Bronchial lymph node (tissue), 1 donor: ENCODE data around the genes SESTD1, CWC22, PPP1R1C and PDE1A.

DNA sequence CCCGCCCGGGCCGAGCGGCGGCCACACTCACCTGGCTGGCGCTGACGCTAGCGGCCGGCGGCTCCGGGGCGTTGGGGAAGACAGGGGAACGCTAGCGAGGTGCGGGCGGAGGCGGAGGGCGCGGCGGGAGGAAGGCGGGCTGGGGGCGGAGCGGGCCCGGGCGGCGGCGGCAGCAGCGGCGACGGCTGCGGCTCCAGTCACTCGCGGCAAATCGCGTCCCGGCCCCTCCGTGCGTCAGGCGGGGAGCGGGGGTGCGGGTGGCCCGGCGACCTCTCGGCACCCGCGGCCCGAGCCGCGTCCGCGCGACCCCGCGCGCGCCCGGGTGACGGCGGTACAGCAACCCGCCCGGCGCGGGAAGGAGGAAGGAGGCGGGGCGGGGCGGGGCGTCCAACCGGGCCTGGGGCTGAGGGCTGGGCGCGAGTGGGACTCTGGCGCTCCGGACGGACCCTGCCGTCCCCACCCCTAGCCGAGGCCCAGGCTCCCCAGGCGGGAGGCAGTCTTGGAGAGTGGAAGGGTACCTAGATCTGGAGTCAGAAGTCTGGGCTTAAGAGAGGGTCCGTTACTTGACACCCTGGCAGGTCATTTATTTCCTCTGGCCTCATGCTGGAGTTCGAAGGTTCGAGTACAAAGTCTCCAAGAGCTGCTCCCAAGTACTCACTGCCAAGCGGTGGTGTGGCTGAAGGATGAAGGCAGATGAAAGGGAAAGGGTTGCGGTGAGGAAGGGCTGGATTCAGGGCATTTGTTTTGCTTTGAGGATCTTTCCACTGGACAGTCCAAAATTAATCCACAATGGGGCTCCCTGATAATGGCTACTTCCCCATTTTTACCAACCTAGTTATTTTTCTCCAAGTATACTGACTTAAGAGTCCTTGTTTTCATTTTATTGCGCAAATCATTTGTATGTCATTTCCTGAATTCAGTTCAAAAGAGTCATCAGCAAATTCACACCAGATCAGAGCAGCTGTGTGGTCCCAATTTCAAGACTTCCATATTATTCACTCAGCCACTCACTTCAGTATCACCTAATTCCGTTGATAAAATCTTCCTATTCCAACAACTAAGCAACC is at the start of gene SESTD1:
Gene SESTD1 (minus strand): TSS at position 365 of the 1,067 bp plus-strand sequence.
- PRO-cap = bidirectional peak, plus-strand start at position 390 of the sequence, minus-strand start at position 300 of the sequence; bidirectional peak, plus-strand start at position 950 of the sequence, minus-strand start at position 833 of the sequence

- PRO-cap = no peak
Observed at GRCh38 chr2:179273250-179273968, 8.8 kb upstream of the SESTD1 start.

DNA sequence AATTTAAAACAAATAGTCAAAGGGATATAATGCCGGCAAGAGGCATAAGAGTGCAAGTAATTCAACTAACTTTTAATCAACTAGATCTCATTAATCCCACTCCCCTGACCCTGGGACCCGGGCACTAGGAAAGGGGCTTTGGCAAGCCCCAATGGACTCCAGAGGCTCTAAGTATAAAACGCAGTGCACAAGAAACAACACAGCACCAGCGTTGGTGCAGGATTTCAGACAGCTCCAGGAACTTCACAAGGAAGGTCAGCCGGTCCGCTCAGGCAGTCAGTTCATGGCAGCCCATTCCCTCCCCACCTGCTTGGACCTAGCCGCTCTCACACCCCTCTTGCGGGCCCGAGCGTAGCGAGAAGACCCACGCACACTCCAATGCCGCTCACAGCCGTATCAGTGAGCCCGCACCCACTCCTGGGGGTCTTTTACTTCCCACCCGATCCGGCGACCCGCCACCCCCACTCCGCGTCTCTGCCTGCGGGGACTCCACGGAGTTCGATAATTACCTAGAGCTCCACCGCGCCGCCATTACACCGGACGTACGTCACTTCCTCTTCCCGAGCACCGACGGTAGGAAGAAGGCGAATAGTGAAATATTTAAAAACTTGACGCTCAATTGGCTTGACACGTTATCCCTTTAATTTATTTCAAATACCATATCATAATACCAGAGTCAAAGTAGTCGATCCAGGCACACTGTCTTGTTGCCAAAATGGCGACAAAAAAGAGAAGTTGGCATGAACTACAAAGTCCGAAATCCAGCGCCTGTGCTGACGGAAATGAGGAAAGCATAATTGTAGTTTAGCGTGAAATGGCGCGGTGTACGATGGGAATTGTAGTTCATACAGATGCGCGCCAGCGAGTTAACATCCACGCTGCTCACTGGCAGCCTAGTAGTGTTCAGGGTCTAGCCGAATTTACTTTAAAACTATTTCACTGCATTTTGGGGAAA is at the start of gene CWC22:
Gene CWC22 (minus strand): TSS at position 737 of the 955 bp plus-strand sequence.
- PRO-cap = unidirectional peak, minus-strand start at position 503 of the sequence; bidirectional peak, plus-strand start at position 839 of the sequence, minus-strand start at position 533 of the sequence

GRCh38 chr2:180590876-180591360 is 389.5 kb upstream of the UBE2E3 start:
- PRO-cap = no peak

DNA sequence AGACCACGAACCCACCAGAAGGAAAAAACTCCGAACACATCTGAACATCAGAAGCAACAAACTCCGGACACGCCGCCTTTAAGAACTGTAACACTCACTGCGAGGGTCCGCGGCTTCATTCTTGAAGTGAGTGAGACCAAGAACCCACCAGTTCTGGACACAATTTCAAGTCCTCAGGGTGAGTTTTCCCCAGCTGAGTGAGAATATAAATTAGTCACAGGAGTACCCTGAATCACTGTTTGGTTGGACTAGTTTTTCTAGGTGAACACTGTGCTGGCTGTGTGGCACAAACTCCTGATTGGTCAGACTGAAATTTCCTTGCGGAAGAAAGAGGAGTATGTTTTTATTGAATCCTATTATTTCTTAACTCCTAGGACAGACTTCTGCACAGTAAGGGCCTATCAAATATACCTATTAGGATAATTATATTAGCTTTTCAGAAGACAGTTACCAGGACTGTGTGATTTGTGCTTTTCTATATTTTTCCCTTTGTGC is 288.1 kb upstream of the UBE2E3 start:
- PRO-cap = no peak

- PRO-cap = no peak
Observed at GRCh38 chr2:180981035-180981276, 551 bp downstream of the UBE2E3 start.

- PRO-cap = no peak
Observed at GRCh38 chr2:181678101-181678920, 2.0 kb downstream of the NEUROD1 start.

DNA sequence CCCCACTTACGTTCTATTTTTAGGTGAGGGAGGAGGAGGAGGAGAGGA is 176 bp upstream of the ITPRID2 start:
- PRO-cap = no peak

GRCh38 chr2:181910089-181910854 is 18.7 kb downstream of the ITPRID2 start:
- PRO-cap = no peak

GRCh38 chr2:181985460-181986288 is at the start of gene PPP1R1C:
PPP1R1C (plus strand) TSS chr2:181985853.
- PRO-cap = no peak

GRCh38 chr2:182408881-182409458 is 17.9 kb downstream of the PDE1A start:
- PRO-cap = no peak

GRCh38 chr2:182426356-182427524 is at the start of gene PDE1A:
PDE1A (minus strand) TSS chr2:182427036.
- PRO-cap = unidirectional peak, minus-strand start at chr2:182427031

DNA sequence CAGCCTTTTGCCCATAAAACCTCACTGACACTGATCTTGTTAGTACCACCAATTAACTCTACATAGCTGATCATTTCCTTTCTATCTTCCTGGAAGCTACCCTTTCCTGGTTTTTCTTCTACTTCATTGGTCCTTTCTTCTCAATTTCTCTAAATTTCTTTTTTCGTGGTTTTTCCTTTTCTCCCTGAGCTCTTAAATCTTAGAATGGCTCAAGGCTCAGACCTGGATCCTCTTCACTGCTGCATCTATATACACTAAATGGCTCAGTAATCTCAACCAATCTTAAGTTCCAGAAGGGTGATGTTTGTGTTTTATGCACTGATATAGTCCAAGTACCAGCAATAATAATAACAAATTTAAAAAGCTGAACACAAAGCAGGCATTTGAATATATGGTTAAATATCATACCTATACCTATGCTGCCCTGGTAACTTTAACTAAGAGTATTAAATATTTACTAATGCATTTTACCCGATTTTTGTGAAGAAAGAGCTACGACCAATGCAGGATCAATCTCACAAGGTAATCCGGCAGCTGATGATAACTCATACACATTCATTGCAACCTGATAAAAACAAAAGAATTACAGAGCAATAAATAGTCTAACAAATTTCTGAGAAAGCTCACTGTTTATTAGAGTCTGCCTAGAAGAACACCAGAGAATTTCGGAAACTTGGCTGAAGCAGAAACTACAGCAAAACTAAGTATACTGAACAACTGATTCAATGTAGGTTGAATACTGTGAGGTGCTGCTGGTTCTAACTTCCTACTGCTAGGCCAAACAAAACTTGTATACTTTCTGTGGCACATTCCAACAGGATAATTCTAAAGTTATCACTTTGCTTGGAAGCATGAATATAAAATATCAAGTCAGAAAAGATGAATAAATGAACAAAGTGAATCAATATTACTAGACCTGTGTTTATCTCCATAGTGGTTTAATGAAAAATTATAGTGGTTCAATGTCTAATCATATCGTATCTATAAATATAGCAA is 64.1 kb upstream of the FRZB start:
- PRO-cap = no peak

DNA sequence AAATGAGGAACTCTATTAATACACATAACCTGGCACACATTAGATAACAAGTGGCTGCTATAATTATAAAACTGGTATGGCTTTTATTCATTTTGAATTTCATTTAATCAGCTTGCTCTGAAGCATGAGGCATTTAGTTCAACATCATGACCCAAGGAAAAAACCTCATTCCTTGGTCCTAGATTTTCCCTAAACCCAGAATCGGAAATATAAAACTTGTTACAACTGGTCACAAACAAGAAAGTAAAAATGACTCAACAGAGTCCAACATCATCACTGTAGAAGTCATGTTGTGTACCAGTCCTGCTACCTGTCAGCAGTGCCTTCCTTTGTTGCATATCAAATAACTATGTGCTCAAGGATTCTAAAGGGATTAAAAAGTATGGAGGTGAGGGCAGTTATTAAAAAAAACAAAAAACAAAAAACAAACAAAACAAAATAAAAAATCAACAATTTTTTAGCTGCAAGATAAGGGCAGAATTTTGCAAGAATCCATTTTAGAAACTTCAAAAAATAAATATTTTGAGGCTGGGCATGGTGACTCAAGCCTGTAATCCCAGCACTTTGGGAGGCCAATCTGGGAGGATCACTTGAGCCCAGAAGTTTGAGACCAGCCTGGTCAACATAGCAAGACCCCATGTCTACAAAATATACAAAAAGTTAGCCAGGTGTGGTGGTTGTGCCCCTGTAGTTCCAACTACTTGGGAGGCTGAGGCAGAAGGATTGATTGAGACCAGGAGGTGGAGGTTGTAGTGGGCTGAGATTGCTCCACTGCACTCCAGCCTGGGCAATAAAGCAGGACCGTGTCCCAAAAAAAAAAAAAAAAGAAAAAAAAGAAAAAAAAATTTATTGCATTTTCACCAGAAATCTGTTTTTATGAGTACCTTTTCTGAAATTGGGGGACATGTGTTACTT is 18.3 kb downstream of the NCKAP1 start:
- PRO-cap = no peak

- PRO-cap = no peak
Observed at GRCh38 chr2:183078114-183078568, 406 bp upstream of the DUSP19 start.

DNA sequence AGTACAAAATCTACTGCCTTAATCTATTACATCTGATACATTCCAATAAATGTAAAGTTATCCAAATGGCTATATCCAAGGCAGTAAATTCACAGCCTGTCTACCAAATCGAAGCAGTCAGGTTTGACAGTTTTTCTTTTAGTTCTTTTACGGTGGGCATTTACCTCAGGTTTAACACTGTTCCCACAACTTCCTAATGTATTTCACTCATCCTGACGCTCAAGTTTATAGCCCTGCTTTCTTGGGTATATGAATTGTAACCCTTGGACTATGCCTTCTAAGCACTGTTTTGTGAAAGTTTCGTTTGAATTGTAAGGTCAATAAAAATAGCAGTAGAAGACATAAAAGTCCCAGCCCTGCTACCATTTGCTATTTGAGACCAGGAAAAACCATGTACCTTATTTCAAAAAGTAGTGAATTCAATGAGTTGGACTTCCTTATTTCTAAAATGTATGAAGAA is 2.1 kb upstream of the ZC3H15 start:
- PRO-cap = no peak

- PRO-cap = no peak
Observed at GRCh38 chr2:186641054-186641866, 51.4 kb downstream of the ITGAV start.

DNA sequence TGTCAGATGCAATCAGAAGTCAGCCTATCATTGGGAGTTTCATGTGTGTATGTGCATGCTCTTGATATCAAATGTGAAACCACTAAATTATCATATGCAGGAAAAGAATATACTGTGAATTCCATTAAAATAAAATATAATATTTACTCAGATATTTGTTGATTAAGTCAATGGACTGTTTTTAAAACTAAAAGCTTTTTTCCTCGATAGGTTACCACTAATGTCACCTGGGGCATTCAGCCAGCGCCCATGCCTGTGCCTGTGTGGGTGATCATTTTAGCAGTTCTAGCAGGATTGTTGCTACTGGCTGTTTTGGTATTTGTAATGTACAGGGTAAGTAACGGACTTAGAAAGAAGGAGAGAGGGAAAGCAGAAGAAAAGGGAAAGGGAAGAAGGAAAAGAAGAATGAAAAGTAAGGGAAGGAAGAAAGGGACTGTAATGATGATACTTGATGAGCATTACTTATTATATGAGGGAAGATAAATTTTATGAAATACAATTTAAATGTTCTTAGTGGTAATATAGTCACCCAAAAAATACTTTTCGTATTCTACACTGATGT is 17.2 kb upstream of the FAM171B start:
- PRO-cap = no peak

DNA sequence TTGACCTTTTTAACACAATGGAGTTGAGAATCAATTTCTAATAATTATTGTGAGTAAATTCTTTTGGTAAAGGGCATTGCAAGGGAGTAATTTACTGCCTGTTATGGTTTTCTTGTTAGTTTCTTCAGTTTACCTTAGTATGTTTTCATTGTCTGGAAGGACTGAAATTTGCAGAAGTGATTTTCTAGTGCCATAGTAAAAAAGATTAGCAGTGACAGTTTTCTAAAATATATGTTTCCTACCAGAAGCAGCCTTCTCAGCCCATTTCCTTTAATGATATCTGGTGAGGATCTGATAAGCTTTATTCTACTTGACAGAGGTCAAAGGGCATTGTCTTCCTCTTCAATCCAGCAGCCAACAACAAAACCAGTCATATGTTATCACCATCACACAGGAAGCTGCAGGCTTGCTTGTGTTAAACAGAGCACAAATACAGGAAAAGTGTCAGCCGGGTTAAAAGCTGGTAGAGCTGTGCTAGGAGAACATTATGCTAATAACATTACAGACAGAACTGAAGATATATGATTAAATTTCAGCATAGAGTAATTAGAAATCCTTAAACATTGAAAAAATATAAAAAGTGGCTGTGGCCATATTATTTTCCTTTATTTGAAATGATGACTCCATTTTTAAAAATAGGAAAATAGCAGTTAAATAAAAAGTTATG is 35.6 kb upstream of the ZSWIM2 start:
- PRO-cap = no peak

DNA sequence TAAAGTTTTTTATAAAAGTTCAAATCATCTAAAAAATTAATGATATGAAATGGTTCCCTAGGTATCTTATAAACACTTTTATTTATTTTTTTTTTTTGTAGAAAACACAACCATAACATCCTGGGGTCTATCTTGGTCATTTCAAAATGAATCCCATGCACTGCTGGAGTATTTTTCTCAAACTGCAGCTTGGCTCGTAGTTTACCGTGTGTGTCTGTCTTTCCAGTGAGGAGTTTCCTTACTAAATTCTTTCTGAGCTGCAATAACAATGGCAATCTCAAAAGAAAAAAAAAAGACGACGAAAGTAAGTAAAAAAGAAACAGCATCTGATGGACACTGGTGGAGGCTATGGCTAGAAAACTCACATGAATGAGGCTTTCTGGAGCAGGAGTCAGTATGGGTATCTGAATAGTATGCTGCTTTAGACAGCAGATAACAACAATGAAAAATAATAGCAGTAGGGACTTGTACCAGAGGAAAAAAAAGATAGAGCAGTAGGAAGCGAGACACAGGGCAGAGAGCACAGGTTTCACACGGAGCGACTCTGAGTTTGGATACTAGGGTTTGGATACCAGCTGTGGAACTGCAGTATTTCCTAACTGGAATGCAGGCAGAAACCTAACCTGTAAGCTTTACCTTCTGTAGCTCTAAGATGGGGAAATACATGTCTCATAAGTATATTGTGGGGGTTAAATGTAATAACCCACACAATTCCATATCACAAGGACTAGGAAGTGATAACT is 43.5 kb downstream of the CALCRL start:
- PRO-cap = unidirectional peak, plus-strand start at position 494 of the sequence